ENCODE measurements around a stretch of chr16.

DNA sequence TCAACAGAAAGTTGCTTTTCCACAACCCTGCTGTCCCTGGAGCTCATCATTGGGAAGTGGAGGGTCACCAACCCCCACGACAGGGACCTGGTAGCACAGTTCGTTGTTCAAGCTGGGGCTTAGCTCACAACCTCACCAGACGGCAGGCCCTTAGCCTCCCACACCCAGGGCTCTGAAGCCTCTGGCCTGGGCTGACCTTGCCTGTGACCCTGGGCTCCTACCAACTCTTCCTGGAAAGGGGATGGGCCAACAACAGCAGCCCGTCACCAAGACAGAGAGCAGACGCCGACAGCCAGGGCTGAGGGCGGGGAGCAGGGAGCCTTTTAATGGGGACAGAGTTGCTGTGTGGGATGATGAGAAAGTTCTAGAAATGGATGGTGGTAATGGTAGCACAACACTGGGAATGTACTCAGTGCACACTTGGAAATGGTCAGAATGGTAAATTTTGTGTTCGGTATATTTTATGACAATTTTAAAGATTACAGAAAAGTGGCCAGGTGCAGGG lies 243.0 kb upstream of the CIBAR2 start:
- PRO-cap, result no peak
CAGE:
- cytosol, long polyA plus RNA, result no peak
- long polyA plus RNA, result no peak
- nucleus, long polyA plus RNA, result no peak

DNA sequence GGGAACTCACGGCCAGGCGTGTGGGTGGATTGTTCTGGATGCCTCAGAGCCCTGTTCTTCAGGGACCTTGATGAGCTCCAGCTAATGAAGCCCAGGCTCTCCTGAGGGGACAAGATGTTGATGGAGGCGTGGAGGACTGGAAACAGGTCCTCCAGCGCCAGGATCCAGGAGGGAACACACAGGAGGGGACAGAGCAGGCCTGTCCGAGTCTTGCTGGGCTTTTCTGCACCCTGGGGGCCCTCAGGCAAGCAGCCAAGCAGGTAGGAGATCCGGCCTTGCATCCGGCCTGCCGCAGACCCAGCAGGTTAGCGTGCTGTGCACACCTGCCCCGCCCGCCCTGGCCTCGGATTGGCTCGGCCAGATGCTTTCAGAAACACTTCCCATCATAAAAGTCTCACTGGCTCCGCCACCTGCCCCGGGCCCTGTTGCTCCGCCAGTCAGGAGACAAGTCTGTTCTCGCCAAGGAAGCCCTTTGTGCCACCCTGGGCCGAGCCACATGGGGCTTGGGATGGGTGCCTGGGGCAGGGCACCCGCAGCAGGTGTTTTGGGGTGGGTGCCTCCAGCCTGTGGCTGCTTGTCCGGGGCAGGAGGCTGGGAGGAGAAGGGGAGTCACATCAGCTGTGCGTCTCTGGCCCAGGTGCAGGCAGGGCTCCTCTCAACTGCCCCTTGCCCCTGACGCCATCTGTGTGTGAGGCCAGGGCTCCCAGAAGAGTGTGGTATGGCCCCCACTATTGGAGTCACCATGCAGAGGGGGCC lies 228.3 kb upstream of the GSE1 start:
- PRO-cap, result no peak
CAGE:
- cytosol, long polyA plus RNA, result no peak
- long polyA plus RNA, result no peak
- nucleus, long polyA plus RNA, result no peak

GRCh38 chr16:85422003-85422884 lies 190.9 kb upstream of the GSE1 start:
- PRO-cap, result no peak
CAGE:
- cytosol, long polyA plus RNA, result no peak
- long polyA plus RNA, result no peak
- nucleus, long polyA plus RNA, result no peak

- PRO-cap, result no peak
CAGE:
- cytosol, long polyA plus RNA, result no peak
- long polyA plus RNA, result no peak
- nucleus, long polyA plus RNA, result no peak
Measured at GRCh38 chr16:85445274-85445974, 167.7 kb upstream of the GSE1 start.

DNA sequence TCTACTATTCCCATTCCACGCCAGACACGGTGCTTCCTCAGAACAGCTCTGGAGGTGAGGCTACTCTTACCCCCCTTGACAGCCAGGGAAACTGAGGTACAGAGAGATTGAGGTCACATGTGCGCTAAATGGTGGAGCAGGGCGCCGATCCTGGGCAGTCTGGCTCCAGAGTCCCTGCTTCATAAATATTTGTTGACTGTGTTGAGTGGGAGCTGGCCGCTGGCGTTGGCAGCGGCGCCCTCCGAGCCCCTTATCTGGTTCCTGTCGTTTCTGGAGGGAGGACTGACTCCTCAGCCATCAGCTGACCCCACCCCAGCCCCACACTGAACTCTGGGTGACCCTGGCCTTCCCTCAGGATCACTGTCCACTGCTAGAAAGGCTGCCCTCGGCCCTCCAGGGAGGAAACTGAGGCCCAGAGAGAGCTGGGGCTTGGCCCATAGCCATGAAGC lies 51.9 kb upstream of the GSE1 start:
- PRO-cap, result no peak
CAGE:
- cytosol, long polyA plus RNA, result no peak
- long polyA plus RNA, result no peak
- nucleus, long polyA plus RNA, result no peak

DNA sequence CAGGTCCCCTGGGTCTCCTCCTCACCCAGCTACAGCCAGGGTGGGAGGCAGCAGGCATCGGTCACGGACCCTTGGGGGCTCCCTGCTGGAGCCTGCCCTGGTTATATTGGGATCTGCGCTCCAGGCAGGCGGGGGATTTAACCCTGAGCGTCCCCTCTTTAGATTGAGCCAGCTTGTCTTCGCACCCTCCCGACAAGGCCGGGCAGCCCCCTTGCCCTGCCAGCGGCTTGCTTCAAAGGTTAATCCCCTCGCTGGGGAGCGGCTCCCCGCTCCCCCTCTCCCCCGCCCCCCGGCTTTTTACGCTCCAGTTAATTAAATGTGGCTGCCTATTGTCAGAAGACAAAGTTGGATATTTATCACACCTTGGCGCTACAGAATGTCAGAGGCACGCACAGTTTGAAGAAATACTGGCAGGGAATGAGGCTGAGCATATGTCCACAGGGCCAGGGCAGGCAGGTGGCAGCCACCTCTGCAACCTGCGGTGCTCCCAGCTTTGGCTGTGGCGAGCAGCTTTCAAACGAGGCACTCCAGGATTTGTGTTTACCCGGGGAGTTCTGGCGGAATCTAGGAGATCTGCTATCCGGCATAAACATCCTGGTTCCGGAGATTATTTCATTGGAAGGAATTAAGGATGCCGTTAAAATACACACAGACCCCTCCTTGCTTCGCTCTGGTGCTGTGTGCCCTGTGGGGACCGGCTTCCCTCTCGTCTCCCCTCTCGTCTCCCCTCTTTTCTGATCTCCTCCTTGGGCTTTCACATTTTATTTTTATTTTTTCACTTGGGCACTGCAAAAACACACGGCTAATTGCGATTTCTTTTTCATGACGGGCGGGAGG lies 38.1 kb upstream of the GSE1 start:
- PRO-cap, result no peak
CAGE:
- cytosol, long polyA plus RNA, result no peak
- long polyA plus RNA, result no peak
- nucleus, long polyA plus RNA, result no peak

DNA sequence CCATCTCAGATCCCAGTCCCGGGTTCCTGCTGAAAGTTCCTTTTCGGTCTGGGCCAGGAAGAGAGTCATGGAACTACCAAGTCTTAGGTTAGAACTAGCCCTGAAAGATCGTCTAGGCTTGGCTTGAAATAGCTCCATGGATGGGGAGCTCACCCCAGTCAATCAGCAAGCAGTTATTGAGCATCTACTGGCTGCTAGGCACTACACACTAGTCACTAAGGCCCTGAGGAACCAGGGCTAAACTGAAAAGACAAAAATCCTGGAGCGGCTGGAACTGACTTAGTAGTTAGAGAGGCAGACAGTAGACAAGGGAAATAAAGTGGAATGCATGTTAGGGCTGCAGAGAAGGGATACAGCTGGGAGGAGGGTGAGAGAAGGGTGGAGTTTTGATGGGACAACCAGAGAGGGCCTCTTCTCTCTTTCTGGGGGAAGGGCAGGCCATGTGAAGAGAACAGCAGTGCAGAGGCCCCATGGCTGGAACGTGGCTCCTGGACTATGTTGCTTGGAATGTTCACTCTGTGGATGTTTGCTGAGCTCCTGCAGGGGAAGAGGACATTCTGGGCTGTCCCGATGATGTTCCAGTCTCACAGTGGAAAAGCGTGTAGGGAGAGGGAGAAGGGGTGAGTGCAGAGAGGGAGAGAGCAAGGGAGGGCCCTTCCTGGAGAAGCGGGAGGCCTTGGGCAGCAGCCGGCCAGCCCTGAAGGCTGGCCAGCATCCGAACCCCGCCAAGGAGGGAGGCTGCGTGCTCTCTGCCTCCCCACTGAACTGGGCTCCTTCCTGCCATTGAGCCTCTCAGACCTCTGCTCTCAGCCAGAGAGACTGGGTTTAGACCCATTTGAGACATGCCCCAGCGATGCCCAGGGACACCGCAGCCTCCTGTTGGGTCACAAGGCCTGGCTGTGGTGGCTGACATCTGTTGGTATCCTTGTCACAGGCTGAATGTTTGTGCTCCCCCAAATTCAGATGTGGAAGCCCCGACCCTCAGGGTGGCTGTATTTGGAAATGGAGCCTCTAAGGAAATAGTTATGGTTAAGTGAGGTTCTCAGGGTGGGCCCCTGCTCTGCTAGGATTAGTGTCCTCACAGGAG lies 33.1 kb upstream of the GSE1 start:
- PRO-cap, result no peak
CAGE:
- cytosol, long polyA plus RNA, result no peak
- long polyA plus RNA, result no peak
- nucleus, long polyA plus RNA, result no peak

DNA sequence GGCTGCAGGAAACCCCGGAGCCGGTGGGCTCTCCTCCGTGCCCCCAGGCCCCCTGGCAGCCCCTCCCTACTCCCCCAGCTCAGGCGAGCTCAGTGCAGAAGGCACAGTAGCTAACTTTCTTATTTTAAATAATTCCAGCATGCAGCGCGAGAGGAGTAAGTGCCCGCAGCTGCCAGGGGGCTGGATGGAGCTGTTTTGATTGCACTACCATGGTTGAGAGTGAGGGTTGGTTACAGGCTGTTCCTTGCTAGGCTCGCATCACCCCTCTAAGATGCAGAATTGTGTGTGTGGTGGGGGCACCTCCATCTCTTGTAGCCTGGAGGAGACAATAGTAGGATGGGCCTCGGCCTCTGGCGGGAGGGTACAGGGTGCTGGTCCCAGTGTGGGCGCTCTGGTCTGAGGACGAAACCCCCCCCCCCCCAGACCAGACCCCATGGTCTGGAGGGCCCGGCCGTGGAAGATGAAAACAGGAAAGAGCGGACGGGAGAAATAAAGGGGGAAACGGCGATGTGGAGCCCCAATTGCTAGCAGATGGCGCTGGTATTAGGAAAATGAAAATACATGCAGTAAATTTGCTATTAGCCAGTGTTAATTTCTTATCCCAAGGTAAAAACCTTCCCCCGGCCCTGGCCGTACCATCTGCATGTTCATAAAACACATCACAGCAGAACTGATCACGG lies 26.2 kb upstream of the GSE1 start:
- PRO-cap, result no peak
CAGE:
- cytosol, long polyA plus RNA, result no peak
- long polyA plus RNA, result no peak
- nucleus, long polyA plus RNA, result no peak

GRCh38 chr16:85599991-85600614 lies 13.0 kb upstream of the GSE1 start:
- PRO-cap, result no peak
CAGE:
- cytosol, long polyA plus RNA, result no peak
- long polyA plus RNA, result no peak
- nucleus, long polyA plus RNA, result no peak

DNA sequence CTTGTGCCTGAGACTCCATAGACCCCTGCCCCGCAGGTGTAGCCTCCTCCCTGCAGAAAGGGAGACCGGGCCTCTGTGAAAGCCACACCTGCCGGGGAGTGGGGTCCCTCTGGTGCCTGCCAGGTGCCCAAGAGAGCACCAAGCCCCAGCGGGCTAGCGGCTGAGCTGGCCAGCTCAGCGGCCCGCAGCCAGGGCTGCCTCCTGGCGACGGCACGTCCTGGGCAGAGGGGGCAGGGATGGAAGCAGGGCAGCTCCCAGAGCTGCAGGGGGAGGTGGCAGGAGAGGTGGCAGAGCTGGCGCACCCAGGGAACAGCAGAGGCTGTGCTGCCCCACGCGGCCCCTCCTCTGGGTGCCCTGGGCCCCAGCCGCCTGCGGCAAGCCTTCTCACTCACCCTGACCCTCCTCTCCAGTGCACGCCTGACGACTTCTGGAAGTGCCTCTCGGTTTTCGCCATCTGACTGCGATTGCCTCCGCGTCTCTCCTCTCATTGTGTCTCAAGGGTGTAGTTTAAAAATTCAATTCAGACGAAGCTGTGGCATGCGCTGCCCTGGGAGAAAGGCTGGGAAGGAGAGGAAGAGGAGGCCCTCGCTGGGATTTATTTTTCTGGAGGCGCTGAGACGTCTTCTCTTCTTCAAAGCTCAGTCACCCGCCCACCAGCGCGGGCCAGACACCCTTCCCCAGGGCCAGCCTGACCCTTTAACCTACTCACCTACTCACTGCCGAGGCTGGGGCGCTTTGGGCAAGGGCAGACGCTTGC lies 24.8 kb downstream of the GSE1 start:
- PRO-cap, result no peak
CAGE:
- cytosol, long polyA plus RNA, result no peak
- long polyA plus RNA, result no peak
- nucleus, long polyA plus RNA, result no peak

- PRO-cap, result no peak
CAGE:
- cytosol, long polyA plus RNA, result no peak
- long polyA plus RNA, result no peak
- nucleus, long polyA plus RNA, result no peak
Measured at GRCh38 chr16:85639469-85639971, 26.4 kb downstream of the GSE1 start.

GRCh38 chr16:85673075-85673766 lies 15.5 kb downstream of the GINS2 start:
- PRO-cap, result no peak
CAGE:
- cytosol, long polyA plus RNA, result no peak
- long polyA plus RNA, result no peak
- nucleus, long polyA plus RNA, result no peak

DNA sequence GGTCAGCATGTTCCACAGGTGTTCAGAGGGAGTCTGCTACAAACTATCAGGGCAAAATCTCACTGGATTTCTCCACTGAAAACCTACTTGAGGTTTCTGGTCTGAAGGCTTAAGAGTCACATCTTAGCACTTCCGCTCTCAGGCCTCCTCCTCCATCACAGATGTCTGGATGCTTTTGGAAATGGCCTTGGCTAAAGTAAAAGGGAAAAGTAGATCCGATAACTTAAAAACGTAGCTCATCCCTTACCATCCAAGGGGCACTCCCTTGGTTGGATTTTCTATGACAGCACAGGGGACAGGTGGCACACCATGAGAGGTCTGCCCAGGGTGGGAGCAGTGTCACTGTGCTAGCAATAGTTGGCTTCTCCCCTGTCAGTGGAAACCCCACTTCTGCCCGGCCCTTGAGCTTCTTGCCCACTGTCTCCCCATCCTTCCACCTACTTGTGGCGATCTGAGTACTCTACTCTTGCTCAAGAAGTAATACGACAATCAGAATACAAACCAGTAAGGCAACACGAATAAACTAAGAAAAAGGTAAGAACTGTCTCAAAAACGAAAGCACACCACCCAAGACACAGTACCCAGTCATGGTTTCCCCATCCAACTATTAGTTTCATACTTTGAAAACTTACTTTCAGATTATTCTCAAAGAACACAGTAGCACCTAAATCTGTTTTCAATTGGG lies 14.2 kb downstream of the GINS2 start:
- PRO-cap, result no peak
CAGE:
- cytosol, long polyA plus RNA, result no peak
- long polyA plus RNA, result no peak
- nucleus, long polyA plus RNA, result no peak

- PRO-cap, result no peak
CAGE:
- cytosol, long polyA plus RNA, result no peak
- long polyA plus RNA, result no peak
- nucleus, long polyA plus RNA, result no peak
Measured at GRCh38 chr16:85729902-85730444, 20.9 kb downstream of the C16orf74 start.

DNA sequence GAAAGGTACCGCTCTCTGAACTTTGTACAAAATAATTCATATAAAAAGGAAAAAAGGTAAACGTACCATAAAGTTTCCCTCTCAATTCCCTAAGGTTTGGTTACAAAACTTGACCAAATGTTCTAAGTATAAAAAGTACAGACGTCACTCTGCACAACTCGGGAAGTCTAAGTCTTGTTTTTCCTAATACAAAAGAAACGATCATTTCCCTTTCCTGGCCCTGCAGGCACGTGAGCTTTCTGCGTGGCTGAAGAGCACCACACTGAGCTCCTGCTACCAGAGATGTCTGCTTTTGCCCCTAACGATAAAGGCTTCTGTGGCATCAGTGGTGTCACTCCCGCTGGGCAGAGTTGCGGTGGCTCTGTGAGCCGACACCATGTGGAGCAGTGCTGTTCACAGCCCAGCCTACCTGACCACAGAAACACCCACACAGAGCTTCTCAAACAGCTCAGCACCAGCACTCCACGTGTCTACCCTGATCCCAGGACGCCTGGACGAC lies 20.5 kb downstream of the EMC8 start:
- PRO-cap, result no peak
CAGE:
- cytosol, long polyA plus RNA, result no peak
- long polyA plus RNA, result no peak
- nucleus, long polyA plus RNA, result no peak

GRCh38 chr16:85904457-85904750 lies 5.4 kb downstream of the IRF8 start:
- PRO-cap, result no peak
CAGE:
- cytosol, long polyA plus RNA, result no peak
- long polyA plus RNA, result no peak
- nucleus, long polyA plus RNA, result no peak

- PRO-cap, result no peak
CAGE:
- cytosol, long polyA plus RNA, result no peak
- long polyA plus RNA, result no peak
- nucleus, long polyA plus RNA, result no peak
Measured at GRCh38 chr16:85909920-85910472, 11.0 kb downstream of the IRF8 start.

GRCh38 chr16:85986656-85987627 lies 88.0 kb downstream of the IRF8 start:
- PRO-cap, result no peak
CAGE:
- cytosol, long polyA plus RNA, result no peak
- long polyA plus RNA, result no peak
- nucleus, long polyA plus RNA, result no peak

- PRO-cap, result no peak
CAGE:
- cytosol, long polyA plus RNA, result no peak
- long polyA plus RNA, result no peak
- nucleus, long polyA plus RNA, result no peak
Measured at GRCh38 chr16:86002024-86002553, 103.1 kb downstream of the IRF8 start.

DNA sequence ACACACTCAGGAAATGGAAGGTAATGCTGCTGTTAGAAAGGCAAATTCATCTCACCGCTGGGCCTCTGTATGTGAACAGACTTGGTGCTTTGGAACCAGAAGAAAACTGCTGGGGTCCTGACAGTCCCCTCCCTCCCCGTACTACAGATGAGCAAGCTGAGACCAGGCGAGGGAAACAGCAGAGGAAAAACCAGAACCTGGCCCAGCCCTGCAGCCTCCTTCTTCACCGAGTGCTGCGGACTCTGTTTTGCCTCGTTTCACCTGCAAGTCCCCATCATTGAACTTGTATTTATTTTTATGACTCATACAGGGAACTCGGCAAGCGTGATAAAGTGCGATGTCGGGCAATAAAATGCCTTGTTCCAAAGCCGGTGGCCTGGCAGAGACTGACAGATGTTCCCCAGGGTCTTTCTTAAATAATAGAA lies 128.4 kb downstream of the IRF8 start:
- PRO-cap, result no peak
CAGE:
- cytosol, long polyA plus RNA, result no peak
- long polyA plus RNA, result no peak
- nucleus, long polyA plus RNA, result no peak